Trachea (tissue), 1 donor: ENCODE measurements around the gene MFSD4A.

DNA sequence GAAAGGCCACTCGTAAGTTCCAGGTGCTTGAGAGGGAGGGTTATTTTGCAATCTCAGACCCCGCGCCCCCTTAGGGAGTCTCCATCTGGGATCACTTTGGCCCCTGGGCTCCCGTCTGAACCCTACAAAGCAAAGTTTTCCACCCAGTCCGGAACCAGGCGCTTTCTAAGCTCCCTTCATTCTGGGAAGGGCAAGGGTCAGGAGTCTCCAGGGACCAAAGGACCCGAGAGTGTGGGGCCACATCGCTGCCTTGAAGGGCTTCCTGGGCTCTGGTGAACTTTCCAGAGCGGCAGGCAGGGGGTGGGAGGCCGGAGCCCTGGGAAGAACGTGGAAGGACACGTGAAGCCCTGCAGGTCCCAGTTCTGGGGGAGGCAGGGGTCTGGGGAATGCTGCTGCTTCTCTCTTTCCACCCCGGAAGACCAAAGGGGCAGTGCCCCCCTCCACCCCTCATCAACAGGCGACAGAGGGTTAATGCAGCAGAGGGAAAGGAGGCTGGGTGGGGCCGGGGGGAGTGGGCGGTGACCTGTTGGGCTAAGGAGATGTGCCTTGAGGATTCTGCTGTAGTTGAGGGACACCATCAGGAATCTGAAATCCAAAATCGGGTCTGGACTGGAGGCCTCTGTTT lies 673 bp downstream of the CDK18 start:
- PRO-cap: no peak

- PRO-cap: unidirectional peak, plus-strand start at chr1:205569028
These were observed at the start of gene MFSD4A for GRCh38 chr1:205568506-205569486. Gene MFSD4A, plus strand, starts transcription at chr1:205569014.

DNA sequence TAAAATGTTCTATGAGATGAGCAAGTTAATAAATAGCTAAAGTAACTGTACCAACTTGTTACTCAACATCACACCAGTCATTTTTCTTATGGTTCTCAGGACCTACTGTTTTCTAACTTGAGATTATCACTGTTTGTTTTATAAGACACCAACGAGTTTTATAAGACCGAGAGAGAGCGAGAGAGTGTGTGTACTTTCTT lies 12.4 kb downstream of the ELK4 start:
- PRO-cap: no peak

GRCh38 chr1:205626104-205626875 lies 5.5 kb downstream of the ELK4 start:
- PRO-cap: no peak

- PRO-cap: no peak
These were observed 15.7 kb downstream of the SLC45A3 start for GRCh38 chr1:205664357-205665167.

DNA sequence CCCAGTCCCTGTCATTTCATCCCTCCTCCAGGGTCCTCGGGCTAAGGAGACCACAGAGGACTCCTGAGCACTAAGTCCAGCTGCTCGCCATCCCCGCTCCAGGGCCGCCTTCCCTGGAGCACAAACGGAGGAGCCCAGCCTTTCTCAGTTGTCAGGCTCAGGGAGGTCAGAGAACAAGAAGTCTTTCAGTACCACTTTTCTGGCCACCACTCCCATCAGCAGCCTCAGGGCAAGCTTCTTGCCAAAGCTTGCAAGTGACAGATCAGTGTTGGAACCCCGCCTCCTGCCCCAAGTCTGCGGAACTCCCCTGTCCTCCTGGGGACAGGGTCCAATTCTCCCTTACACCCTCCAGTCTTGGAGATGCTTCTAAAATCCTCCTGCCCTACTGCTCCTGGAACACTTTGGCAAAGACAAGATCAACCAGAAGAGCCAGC lies 12.1 kb downstream of the SLC45A3 start:
- PRO-cap: no peak

- PRO-cap: no peak
These were observed 7.2 kb downstream of the SLC45A3 start for GRCh38 chr1:205672952-205673622.

- PRO-cap: no peak
These were observed 4.4 kb downstream of the SLC45A3 start for GRCh38 chr1:205675786-205676417.

DNA sequence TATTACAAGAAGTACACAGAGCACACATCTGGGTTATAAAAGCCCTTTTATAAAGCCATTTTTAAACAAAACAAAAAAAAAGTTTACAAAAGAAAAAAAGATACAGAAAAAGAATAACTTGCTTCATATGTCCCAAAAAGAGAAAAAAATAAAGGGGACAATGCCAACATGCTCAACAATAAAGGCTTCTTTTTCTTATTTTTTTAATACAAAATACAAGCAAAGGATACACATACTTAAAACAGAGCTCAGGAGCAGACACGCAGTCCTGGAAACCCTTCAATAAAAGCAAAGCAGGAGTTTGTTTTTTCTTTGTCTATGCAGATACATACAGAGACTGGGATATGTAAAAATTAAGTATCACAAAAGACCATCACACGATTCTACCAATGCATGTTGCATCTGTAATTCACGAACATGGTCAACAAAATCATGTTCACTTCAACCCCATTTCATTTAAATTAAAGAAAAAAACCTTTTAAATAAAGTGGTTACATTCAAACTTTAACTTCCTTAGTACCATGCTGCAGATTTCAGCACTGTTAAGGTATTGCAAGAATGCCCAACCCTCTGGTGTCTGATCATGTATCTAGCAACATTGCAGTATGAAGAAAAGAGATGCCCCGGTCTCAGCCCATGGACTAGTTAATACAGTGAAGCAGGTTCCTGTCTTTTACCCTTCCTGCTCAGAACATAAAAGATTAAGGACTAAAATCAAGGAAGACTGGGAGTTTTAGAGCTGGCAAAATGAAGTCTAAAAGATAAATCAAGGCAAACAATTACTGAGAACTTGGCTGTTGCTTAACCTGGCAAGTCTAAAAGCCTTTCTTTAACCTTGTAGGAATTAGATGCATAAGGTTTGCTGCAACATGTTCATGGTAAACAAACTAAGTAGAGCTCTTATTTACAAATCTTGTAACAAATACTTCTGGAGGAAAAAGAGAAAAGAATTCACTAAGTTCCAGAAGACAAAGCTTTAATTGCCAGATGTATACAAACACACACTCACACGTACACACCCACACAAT lies 33.2 kb upstream of the SLC45A3 start:
- PRO-cap: no peak

DNA sequence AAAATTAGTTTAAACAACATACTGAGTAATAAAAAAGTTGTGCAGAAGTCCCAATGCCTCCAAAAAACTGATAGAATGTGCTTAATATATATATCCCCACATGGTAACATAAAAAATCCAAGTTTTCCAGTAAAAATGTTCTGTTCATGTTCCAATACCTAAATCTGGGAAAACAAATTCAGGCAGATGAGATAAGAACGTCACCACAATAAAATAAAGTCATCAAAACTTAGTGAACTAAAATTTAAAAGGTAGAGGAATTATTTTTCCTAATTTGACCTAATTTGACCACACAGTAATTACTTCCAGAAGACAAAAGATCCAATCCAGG lies 2.0 kb downstream of the NUCKS1 start:
- PRO-cap: no peak

DNA sequence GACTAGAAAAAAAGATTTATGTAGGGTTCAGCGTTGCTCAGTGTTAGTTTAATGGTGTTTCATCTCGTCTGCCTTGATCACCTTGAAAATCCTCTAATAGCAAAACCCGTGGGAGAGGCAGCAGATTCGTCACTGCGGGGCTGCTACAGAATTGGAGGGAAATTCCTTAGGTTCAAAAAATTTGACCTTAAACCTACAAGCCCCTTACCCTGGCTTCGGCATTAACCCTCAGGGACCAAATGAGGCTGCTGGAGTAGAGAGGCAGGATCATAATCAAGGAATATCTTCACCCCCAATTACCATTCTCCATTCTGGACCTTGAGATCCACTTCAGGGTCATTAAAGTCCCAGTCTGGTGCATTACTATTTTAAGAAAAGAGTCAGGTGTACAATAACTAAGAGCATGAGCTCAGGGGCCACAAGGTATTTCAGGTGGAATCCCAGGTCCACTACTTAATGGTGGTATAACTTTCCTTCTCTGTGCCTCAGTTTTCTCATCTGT lies 561 bp upstream of the NUCKS1 start:
- PRO-cap: bidirectional peak, plus-strand start at position 99 of the sequence, minus-strand start outside the sequence

GRCh38 chr1:205774014-205774970 lies 990 bp downstream of the RAB29 start:
- PRO-cap: no peak

- PRO-cap: unidirectional peak, minus-strand start at chr1:205810935
These were observed 2.5 kb downstream of the SLC41A1 start for GRCh38 chr1:205810071-205811280.

DNA sequence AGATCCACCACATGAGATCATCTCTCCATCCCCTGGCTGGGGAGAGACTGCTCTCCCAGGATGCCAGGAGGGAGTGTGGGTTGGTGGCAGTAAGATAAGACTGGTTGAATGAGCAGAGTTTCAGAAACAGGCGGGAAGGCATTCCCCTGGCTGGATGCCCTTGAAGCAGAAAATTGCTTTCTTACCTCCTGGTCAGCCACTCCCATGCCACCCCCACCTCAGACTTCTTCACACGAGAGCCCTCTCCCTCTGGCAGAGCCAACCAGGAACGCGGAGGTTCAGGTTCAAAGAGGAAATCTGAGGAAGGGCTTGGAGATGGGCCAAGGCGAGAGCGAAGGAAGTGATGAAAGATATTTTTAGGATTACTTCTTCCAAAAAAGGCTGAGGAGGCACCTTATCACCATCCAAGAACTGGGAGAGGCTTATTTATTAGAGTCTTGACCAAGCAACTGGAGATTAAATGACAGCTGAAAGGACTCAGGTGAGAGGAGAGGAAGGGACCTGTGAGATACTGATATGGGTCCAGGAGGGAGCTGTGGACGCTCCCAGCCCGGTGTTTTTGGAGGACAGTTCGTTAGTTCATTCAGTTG lies 18.8 kb upstream of the SLC26A9 start:
- PRO-cap: no peak

GRCh38 chr1:206020968-206021617 lies 2.6 kb downstream of the CTSE start:
- PRO-cap: no peak

DNA sequence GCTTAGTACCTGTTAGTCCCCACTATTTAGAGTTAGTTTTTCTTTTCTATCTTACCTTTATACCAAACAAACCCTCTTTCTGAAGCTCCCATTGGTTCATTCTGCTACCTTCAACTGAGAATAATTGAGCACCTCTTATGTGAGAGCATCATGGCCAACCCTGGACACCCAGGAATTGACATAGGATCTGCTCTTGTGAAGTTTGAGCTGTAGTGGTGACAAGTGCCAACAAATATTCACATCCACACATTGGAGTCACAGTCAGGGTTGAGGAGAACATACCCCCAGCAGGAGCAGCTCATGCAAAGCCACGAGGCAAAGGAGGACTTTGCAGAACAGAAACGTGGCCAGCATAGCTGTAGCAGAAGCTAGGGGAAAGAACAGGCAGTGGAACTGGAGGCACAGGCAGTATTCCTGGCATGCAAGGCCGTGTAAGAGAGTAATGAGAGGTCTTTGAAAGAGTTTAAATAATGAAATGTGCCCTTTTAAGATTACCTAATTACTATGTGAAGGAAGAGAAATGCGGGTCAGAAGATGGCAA lies 41.0 kb upstream of the IKBKE start:
- PRO-cap: no peak

DNA sequence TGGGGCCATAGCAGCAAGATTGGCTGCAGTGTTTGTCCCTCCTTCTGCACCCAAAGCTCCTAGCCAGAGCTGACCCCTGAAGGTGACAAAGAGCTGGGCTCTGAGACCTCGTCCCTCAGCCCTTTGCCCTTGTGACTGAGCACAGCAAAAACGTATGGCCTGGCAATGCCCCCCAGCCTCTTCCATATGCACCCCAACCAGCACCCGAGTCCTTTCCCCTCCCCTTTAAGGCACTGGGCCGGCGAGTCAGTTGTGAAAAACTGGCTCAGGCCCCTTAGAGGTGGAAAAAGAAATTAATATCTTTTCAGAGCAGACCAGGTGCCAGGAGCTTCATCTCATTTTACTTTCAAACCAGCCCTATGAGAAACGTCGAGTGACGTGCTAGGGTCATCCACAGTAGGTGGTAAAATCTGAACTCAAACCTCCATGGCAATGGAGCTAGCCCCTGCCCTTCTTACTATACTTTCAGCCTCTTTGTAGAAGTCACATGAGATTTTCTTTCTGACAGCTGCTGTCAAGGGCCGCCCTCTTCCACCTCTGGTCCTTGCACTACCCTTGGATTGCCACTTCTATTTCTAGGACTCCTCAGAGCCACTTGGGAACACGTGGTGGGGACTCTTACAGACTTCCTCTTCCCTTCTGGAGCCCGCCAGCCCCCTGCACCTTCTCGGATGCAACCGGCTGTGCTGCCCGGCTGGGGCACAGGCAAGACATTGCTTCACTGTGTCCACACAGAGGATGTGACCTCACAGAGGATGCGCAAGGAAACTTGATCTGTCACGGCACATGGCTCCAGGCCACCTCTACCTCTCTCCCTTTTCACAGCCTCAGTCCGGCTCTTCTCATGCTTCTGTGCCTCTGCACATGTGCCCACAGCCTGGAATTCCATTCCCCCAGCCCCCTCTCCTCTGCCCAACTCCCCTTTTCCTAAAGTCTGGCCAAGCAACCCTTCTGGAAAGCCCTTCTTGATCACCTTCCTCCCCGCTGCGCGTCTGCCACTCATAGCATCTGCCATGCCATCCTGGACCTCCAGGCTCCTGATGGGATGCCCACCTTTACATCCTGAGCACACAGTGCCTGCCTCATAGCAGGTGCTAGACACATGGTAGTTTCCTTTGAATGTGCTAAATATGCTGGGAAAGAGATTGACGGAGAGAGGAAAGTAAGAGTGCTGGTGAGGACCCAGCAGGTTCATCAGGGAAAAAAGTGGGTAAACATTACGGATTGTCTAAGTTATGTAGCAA lies 2.4 kb upstream of the IKBKE start:
- PRO-cap: no peak

DNA sequence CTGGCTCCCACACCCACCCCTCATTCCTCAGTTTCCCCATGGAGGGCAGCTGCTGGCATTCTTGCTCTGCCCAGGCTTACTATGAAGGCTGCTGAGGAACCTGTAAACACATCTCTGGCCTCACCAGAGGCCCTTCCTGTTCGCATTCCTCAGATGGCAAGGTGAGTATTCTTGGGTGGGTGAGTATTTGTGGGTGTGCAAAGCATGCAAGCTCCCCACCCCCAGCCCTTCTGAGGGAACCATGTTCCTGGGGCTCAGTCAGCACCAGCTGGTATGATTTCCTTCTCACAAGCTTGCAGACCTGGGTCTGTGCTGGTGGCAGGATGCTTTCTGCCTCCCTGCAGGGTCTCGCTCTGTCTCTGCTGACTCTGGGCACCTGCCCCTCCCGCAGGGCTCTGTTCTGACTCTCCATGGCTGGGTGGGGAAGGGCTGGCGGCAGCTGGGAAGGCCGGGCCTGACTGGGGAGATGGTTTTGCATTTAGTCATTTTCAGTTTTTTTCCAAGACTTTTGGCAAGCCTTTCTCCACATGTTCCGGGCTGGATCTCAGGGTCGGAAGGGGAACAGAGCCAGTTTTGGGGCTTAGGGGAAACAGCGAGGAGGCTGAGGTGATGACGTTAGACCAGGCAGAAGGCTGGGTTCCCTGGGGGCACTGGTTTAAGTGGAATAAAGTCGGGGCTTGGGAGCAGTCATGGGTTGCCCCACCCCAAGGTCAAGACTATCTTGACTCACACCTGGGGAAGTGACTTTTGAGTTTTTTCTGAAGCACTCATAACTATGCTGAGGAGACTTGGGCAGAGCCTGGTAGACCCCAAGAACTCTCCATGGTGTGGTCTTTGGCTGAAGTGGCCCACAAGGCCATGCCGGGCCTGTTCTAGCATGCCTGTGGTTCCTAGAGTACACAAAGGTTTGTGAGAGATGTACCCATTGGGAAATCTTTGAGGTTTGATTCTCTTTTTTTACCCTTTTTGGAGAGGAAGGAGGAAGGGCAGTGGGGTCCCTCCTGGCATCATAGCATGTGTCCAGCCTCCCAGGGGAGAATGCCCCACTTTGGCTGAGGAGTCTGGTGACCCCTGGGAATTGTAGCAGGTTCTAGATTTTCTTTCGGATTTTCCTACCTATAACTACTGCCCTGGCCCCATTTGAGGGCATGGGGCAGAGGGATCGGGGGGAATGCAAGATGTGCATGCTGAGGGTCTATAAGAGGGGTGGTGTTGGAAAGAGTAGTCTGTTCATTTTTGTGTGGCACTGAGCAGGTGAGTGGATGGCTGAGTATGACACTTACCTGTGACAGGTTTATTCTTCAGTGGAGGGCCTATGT lies 6.3 kb downstream of the RASSF5 start:
- PRO-cap: no peak

DNA sequence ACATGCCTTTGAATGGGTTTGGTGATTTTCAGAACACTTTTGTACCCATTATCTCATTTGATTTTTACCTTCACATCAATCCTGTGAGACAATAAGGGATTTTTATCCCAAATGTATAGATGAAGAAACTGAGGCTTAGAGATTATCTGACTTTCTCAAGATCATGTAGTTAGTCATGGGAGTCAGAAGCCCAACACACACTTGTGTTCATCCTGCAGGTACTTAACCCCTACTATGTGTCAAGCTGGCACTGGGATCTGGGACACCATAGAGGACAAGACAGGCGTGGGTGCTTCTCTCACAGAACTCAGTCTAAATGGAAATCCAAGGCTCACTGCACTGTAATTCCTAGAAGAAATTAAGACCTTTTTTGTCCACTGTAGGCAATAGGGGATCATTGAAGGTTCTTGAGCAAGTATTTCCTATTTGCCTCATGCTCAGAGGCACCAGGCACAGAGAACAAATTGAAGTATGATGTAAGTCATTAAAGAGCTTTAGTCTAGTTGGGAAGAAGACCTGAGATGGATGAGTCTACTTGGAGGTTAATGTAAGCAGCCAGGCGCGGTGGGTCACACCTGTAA lies 34.8 kb downstream of the EIF2D start:
- PRO-cap: no peak

- PRO-cap: no peak
These were observed 34.0 kb downstream of the EIF2D start for GRCh38 chr1:206578066-206578868.